ENCODE measurements around a stretch of chr1.

DNA sequence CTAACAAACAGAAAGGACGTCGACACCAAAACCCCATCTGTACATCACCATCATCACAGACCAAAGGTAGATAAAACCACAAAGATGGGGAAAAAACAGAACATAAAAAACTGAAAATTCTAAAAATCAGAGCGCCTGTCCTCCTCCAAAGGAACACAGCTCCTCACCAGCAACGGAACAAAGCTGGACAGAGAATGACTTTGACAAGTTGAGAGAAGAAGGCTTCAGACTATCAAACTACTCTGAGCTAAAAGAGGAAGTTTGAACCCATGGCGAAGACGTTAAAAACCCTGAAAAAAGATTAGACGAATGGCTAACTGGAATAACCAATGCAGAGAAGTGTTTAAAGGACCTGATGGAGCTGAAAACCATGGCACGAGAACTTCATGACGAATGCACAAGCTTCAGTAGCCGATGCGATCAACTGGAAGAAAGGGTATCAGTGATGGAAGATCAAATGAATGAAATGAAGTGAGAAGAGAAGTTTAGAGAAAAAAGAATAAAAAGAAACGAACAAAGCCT is 163.9 kb downstream of the RPS6KC1 start:
- RRBS = no CpG with 5 or more reads among the region's 12 CpGs

GRCh38 chr1:213976989-213977365 is 10.8 kb upstream of the PROX1 start:
- RRBS = no CpG with 5 or more reads among the region's 6 CpGs

DNA sequence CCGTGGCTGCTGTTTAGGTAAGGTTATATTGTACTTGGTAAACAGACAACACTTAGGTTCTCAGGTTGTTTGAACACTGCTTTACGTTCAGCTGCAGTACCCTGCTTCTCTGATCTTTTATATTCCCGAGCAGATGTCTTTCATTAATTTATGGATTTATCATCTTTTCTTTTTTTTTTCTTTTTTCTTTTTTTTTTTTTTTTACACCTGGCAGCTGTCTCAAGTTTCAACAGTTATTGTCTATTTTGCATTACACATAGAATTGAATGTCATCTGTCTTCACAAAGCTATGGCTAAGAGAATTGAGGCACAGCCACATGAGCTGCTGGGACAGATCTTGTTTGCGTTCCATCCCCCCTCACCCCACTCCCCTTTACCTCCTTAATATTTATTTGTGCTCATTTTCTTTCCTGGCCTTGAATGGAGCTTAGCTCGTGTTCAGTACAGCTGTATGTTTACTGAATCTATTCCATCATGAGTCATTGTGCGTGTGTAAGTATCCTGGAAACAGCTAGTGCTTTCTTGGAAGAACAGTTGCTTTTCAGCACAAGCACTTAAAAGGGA is 14.5 kb downstream of the PROX1 start:
- RRBS = no CpG with 5 or more reads among the region's 6 CpGs

GRCh38 chr1:214026821-214027412 is 39.1 kb downstream of the PROX1 start:
- RRBS = no CpG with 5 or more reads among the region's 5 CpGs

GRCh38 chr1:214071513-214072063 is 83.8 kb downstream of the PROX1 start:
- RRBS = no CpG with 5 or more reads among the region's 1 CpG

DNA sequence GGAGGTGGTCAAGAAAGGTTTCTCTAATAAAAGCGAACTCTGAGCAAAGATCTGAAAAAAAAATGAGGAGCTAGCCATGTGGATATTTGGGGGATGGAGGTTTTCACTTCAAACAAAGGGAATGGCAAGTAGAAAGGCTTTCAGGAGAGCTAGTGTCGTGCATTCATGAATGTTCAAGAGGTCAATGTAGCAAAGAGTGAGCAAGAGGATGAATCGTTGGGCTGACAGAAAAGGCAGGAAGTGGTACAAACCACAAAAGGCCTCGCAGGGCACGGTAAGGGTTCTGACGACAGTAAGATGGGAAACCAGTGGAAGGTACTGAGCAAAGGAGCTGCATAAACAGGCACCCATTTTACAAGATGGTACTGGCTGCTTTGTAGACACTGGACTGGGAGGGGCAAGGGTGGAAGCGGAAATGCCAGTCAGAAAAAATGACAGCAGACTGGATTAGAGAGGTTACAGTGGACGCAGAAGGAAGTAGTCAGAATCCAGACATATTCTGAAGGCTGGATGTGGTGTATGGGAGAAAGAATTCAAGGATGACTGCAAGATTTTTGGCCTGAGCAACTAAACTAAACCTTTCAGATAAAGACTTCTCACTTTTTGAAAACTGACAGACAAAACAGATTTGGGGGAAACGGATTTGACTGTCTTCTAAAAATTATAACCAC is 123.5 kb downstream of the PTPN14 start:
- RRBS = no CpG with 5 or more reads among the region's 9 CpGs

- RRBS = no CpG with 5 or more reads among the region's 13 CpGs
These were observed 111.8 kb downstream of the PTPN14 start for GRCh38 chr1:214439291-214440290.

- RRBS = no CpG with 5 or more reads among the region's 31 CpGs
These were observed 87.0 kb downstream of the PTPN14 start for GRCh38 chr1:214464172-214464985.

- RRBS = no CpG with 5 or more reads among the region's 5 CpGs
These were observed 34.2 kb downstream of the PTPN14 start for GRCh38 chr1:214517017-214517847.

- RRBS = no CpG with 5 or more reads among the region's 3 CpGs
These were observed 21.2 kb upstream of the CENPF start for GRCh38 chr1:214581860-214582228.

GRCh38 chr1:214641024-214641665 is 38.1 kb downstream of the CENPF start:
- RRBS = no CpG with 5 or more reads among the region's 2 CpGs

- RRBS = no CpG with 5 or more reads among the region's 39 CpGs
These were observed 172.8 kb upstream of the KCTD3 start for GRCh38 chr1:215394179-215394913.

- RRBS = 2% methylated on average over 21 of the region's 63 CpGs
These were observed 744 bp downstream of the KCTD3 start for GRCh38 chr1:215567532-215568564.

DNA sequence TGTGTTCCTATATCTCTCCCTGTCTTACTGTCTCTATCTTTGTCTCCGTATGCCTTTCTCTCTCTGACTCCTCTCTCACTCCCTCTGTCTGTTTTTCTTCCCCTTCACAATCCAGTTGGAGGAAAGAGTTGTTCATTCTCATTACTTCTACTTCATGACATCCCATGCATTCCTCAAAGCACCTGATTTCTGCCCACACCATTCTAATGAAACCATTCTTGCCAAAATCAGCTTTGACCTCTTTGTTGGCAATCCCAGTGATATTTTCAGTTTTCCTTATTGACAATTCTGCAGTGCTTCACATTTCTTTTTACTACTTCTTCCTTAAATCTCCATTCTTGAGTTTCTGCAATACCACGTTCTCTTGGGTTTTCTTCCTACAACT is 97.4 kb downstream of the ESRRG start:
- RRBS = no CpG with 5 or more reads among the region's 2 CpGs

- RRBS = no CpG with 5 or more reads among the region's 5 CpGs
These were observed 353.6 kb upstream of the ESRRG start for GRCh38 chr1:217076731-217077417.

DNA sequence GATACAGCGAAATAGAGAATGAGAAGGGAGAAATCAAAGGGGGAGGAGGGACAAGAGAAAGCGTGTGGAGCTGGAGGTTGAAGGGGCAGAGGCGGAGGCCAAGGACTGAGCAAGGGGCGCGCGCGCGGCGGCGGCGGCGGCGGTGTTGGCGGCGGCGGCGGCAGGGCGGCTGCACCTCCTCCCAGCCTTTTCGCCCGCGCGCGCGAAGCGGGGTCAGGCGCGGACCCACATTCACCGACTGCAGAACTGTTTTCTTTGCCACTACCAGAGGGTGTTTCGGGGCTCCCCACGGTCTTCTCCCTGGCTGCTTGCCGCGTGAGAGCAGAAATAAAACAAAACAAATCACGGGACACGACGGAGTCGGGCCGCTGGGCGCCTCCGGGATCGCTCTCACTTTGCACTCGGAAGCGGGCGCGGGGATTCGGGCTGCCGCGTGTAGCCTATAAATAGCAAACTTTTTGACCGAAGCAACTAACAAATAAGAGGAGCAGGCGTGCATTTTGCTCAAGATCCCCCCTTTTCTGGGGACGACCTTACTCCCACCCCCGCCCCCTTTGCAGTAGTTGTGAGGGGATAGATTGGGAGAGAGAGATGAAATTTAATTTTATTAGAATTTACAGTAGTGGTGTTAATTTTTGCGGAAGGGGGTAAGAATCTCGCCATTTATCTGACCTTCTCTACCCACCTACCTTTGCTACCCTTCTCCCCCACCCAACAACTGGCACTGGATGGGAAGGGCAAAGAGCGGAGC is 412.4 kb upstream of the ESRRG start:
- RRBS = no CpG with 5 or more reads among the region's 54 CpGs

- RRBS = 6% methylated on average over 13 of the region's 37 CpGs
These were observed 293.7 kb downstream of the SPATA17 start for GRCh38 chr1:217924713-217925317.

GRCh38 chr1:218165120-218166036 is 119.7 kb upstream of the RRP15 start:
- RRBS = 3% methylated on average over 13 of the region's 58 CpGs

Measured in brain (tissue), 1 donor.